ENCODE measurements around the gene HHLA2.

GRCh38 chr3:105759262-105759705 lies 109.5 kb downstream of the CBLB start:
- PRO-cap, result no peak

DNA sequence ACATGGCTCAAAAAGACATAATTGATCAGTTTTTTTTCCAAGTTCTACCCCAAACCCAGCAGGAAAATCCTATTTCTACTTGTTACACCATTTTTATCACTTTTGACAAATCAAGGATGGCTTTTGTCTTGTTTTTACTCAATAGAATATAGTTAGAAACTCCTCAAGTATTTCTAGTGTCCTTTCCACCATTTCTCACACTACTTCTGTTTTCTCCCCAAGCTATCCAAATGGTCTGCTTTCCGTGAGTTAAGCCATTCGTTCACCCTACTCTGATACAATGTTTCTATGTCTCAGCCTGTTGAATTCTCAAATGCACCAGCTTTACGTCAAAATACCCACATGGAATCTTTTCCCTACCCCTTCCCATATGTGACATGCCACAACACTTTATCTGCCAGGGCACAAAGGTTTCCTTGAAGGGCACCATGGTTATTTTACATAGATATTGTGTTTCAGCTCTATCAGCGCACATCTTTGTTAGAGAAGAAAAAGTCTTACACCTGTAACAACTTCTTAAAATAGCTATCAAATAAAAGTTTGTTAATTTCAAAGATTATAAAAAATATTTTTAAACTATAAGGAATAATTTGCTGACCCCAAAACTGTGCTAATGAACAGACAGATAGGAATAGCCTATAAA lies 84.0 kb downstream of the CBLB start:
- PRO-cap, result no peak

GRCh38 chr3:105836504-105837688 lies 31.9 kb downstream of the CBLB start:
- PRO-cap, result bidirectional peak, plus-strand start at chr3:105836838, minus-strand start at chr3:105836841

DNA sequence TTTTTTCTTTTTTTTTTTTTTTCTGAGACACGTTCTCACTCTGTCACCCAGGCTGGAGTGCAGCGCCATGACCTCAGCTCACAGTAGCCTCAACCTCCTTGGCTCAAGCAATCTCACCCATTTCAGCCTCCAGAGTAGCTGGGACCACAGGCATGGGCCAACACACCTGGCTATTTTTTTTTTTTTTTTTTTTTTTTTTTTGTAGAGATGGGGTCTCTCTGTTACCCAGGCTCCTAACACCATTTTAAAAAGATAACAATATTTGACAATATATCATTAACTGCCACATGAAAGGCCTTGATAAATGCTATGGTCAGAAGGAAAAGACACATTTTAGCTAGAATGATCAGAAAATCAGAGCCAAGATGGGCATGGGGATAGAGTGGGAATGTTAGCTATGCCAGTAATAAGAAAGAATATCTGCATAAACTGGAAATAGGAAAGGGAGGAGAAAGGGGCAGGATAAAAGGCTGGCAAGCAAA lies 30.7 kb downstream of the CBLB start:
- PRO-cap, result no peak

DNA sequence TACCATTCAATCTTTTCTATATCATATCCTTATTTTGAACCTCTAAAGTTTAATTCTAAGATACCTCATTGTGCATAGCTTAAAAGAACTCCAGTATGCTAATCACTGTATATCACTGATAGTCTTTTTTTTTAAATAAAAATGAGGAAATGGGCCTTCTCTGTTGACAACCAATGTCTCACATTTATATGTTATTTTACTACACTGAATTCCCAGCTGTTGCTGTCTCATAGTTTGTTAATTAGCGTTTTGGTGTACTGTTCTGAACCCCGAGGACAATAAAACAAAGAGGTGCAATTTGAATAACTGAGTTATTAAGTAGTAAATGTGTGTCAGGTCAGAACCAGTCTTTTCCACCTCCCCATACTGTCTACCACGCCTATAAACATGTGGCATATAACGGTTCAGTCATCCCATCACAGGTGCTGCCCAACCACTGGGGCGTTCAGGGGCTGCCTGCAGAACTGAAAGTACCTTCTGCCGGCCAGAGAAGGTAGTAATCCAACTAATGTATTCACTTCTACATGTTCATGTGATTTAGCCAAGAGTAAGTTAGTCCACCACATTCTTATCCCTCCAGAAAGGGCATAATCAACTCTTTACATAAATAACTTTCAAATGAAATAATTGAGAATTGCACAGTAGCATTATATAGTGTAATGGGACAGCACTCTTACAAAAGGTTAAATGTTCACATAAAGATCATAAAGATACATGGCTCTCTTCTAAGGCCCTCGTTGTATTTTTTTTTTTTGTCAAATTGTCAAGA lies 14.8 kb downstream of the CBLB start:
- PRO-cap, result no peak

- PRO-cap, result bidirectional peak, plus-strand start at chr3:105907140, minus-strand start at chr3:105906858; unidirectional peak, plus-strand start at chr3:105907255
These were observed 38.2 kb upstream of the CBLB start for GRCh38 chr3:105907055-105907414.

GRCh38 chr3:105962466-105962880 lies 93.7 kb upstream of the CBLB start:
- PRO-cap, result no peak

DNA sequence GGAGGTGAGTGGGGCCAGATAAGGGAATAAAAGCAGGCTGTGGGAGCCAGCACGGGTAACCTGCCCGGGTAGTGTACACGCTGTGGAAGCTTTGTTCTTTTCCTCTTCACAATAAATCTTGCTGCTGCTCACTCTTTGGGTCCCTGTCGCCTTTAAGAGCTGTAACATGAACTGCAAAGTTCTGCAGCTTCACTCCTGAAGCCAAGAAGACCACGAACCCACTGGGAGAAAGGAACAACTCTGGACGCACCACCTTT lies 732.9 kb upstream of the CCDC54 start:
- PRO-cap, result no peak

DNA sequence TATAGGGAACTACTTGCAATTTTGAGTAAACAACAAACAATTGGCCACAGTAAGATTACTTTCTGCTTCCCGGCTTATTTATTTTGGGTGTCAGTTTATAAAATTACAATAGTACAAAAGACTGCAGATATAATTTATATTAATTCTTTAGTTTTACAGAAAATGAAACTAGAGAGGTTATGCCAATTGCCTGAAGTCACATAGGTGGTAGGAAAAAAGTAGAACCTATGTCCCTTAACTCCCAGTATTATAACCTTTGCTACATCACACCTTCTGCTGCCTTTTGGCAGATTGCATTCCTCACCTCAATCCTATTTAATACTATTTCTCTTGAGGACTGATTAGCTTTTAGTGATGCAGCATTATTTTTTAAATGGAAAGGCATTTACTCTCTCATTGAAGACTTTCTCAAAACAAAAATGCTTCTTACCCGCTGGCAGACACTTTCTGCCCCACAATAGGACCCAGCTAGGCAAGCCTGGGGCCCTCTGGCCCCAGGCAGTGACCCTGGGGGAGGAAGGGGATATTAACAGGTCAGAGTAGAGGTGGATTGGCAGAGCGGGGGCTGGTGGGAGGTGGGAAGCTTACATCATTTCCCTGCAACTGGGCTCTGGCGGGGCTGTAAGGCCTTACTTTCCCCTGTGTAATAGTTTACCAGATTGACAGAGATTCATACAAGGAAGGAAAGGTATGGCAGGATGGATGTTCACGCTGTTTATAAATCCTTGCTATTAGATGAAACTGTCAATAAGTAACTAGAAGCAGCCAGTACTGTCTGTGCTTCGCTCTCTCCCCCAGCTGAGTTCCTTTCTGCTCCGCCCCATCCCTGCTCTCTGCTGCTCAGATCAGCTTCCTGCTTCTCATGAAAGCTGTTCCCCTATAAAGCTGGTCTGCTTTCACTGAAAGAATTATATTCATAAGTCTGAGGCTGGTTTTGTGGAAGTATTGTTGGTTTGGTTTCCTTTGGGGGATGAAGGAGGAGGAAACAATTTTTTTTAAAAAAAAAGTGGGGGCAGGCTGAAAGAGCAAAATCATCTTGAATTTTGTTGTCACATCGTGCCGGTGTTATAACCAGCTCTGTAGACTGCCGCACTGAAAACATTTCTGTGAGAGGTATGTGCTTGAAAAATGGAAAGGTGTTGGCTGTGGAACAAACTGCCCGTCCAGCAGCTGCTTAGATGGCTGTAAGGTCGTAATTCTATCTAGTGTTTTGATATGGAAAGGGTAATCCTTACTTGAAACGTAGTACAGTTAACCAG lies 76.1 kb downstream of the BBX start:
- PRO-cap, result bidirectional peak, plus-strand start at position 602 of the sequence, minus-strand start at position 509 of the sequence; bidirectional peak, plus-strand start at position 863 of the sequence, minus-strand start at position 835 of the sequence

DNA sequence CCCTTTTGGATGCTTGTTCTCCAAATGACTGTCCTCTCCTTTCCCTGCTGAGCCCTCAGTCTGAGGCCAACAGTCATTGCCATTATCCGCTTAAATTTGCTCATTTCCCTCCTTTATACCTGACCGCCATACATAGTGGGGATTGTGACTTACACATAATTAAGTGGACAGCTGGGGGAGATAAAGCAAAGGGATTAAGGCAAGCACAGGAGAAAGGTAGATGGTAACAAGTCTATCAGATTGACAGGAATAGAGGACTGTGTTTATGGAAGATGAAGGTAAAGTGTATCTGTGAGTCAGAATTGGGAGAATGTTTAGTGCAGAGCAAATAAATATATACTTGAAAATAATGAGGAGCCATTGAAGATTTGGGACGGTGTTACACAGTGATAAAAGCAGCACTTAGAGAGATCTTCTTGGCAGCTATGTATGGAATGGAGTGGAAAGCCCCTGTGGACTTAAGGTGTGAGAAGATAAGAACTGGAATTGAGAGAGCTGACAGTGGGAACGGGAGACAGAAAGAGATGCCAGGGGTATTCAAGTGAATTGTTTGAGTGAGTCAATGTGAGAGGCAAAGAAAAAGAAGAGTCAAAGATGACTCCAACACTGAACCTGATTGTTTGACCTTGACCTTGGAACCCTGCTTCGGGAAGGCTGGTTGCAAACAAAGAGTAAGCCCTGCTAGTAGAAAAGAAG lies 238.4 kb downstream of the BBX start:
- PRO-cap, result no peak

GRCh38 chr3:107904670-107905152 lies 186.1 kb downstream of the CD47 start:
- PRO-cap, result no peak

- PRO-cap, result no peak
These were observed 3.9 kb downstream of the IFT57 start for GRCh38 chr3:108218310-108218686.

DNA sequence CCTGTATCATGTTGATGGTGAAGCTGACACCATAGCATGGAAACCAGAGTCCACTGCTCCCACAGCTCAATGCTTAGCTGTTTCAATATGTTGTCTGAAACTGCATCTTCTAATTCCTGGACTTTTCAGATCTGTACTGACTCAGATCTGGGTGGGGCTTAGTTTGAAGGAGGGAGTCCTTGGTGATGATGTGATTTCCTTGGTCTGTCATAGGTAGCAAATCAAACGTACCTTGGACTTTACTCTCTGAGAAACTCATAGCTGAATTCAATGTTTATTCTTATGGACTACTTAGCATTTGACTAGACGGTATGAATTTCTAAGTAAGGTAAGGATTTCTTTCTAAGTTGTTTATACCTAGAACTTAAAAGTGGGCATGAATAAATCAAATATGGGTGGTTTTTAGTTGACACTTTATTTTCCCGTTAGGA lies at the start of gene HHLA2:
TSS of gene HHLA2 (plus strand) at position 277 of the 431 bp plus-strand sequence.
- PRO-cap, result no peak

GRCh38 chr3:108389444-108389682 lies 93.0 kb downstream of the HHLA2 start:
- PRO-cap, result no peak

GRCh38 chr3:108486825-108487350 lies 23.5 kb downstream of the MYH15 start:
- PRO-cap, result no peak

GRCh38 chr3:109355584-109356063 lies 18.3 kb upstream of the DPPA4 start:
- PRO-cap, result no peak

DNA sequence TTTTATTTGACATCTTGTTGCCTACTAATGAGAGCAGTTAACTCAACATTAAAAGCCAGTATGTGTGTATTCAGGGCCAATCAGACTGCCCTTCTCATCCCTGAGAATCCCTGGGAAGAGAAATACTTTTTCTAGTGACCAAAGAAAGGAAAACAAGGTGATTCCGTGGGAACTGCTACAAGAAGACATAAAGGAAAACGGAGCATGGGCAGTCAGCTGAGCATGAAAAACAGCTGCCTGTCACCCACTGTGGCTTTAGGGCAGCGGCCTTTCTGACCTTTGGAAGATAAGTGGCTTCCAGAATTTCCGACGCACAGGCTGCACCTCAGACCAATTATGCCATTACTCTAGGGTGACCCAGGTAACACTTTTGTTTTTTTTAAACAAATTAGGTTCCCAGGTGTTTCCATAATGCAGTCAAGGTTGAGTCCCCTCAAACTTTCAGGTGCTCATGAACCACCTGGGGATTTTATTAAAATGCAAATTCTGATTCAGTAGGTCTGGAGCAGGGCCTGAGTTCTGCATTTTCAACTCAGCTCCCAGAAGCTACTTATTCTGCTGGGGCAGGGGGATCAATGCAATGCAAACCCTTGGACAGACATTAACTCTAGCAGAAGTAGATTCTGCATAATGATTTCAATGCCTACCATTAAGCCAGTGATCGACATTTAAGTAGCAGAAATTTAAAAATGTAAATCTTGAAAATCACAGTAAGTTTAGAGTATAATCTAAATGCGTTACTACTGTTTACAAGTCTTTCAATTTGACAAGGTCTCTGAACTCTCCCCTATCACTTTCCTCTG lies 18.9 kb upstream of the DPPA4 start:
- PRO-cap, result no peak

GRCh38 chr3:111072655-111073102 lies 1.1 kb downstream of the NECTIN3 start:
- PRO-cap, result no peak

DNA sequence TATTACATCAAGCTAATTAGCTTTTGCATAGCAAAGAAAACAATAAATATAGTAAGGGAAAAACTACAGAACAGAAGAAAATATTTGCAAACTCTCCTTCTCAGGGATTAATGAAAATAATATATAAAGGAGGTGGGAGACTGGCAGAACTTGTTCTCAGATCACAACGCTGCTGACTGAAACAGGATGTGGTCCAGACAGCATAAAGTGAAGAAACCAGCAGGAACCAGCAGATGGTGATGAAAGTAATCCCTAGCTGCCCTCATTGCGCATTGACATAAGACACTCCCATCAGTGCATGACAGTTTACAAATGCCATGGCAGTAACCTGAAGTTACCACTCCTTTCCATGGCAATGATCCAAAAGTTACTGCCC lies 149.2 kb upstream of the CD96 start:
- PRO-cap, result no peak

DNA sequence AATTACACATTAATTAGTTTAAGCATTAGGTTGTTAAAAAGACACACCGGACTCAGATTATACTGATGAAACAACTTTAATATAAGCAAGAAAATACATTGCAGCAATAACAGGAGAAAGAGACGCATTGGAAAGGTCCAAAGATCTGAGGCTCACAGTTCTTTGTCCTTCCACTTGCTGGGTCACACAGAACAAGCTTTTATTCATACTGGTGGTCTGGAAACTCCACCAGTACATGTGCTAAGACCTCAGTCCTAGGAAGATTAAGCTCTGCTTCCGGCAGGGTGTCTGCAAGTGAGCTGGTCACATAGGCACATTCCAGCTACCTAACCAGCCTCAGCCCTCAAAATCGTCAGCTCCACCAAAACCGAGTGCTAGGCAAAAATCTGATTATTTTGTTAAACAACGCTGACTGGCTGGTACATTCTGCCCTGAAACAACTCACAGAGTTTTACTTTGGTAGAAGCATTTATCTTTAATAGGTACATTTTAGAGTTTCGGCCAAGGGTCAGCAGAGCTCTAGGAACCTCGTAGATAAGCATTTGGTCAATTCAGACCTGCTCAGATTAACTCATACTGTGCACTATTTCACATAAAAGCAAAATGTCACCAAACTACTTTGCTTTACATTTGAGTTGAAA lies 2.2 kb downstream of the ZBED2 start:
- PRO-cap, result no peak

All from cardiac septum (tissue), 1 donor.